M059J (cell line): ENCODE data around the gene KRBA2.

DNA sequence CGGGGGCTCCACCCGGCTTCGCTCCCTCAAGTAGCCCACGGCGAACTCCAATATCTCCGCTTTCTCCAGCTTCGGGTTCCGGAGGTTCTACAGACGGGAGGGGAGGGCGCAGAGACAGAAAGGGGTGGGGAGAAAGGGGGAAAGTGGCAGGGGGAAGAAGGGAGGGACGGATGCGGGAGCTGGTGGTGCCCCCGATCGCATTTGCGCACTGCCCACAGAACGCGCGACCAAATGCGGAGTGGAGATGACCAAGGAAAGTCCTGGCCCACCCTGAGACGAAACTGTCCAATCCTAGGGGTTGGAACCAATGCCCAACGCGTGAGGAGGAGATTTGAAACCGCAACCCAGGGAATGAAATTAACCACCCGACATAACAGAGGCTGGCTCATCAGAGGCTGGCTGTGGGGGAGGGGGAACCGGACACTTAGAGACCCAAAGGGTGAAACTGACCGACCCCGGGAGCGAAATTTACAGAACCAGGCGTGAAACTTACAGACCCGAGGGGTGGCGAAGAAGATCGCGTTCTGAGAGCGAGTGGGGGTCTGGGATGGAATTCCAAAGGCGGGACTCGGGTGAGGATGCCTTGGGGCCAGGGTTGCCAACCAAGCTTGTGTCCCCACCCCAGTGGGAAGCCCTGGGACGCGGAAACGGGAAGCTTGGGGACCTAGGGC lies 1.4 kb downstream of the HES7 start:
- RAMPAGE, long total RNA, result no peak

DNA sequence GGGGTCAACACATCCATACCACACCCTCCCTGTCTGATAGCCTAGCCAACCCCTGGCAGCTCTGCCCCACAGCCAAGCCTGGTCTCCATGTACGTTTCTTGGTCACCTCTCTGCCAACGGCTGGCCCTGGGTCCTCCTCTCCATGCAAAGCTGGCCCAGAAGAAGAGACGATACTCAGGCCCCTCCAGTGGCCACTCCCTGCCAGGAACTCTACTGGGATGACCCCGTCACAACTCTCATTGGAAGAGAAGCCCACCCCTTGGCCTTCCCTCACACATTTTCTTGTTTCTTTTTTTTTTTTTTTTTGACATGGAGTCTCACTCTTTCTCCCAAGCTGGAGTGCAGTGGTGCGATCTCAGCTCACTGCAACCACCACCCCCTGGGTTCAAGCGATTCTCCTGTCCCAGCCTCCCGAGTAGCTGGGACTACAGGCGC lies 7.2 kb downstream of the PER1 start:
- RAMPAGE, long total RNA, result no peak

DNA sequence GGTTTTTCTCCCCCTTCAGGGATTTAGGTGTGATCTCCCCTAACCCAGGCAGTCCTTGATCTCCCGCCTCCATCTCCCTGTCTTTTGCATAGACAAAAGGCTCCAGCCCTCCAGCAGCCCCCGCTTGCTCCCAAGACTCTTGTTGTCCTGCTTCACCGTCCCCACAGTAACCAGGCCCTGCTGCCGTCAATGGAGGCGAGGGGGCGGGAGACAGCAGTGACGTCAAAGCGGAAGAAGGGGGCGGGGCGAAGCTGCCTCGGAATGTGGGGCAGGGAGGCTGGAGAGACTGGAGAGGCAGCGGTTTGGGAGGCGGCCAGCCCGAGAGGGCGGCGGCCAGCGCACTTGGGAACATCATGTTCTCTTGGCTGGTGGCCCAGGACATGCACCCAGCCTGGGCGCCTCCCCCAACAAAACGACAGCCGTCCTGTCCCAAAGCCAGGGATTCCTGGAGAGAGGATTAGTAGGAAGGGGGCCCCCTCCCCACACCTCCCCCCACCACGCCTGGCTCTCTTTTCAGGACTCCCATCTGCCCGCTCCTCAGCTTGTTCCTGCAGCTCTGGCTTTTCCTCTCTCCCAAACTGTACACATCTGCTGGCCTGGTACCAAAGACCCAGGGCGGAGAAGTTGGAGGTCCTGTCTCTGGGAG lies 2.0 kb upstream of the PER1 start:
- RAMPAGE, long total RNA, result no peak

GRCh38 chr17:8268460-8269129 lies 19.5 kb downstream of the PFAS start:
- RAMPAGE, long total RNA, result no peak

DNA sequence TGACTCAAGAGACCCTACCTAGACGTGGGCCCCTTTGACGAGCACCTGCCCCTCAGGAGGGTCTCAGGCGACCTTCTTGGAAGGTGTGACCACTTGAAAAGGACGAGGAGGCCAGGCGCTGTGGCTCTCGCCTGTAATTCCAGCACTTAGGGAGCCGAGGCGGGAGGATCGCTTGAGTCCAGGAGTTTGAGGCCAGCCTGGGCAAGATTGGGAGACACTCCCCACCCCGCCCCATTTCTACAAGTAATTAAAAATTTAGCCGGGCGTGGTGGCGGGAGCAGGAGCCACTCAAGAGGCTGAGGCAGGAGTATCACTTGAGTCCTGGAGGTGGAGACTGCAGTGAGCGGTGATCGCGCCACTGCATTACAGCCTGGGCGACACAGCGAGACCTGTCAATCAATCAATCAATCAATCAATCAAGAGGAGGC lies 412 bp upstream of the RANGRF start:
- RAMPAGE, long total RNA, result no peak

GRCh38 chr17:8359694-8360195 lies 16.8 kb downstream of the KRBA2 start:
- RAMPAGE, long total RNA, result no peak

DNA sequence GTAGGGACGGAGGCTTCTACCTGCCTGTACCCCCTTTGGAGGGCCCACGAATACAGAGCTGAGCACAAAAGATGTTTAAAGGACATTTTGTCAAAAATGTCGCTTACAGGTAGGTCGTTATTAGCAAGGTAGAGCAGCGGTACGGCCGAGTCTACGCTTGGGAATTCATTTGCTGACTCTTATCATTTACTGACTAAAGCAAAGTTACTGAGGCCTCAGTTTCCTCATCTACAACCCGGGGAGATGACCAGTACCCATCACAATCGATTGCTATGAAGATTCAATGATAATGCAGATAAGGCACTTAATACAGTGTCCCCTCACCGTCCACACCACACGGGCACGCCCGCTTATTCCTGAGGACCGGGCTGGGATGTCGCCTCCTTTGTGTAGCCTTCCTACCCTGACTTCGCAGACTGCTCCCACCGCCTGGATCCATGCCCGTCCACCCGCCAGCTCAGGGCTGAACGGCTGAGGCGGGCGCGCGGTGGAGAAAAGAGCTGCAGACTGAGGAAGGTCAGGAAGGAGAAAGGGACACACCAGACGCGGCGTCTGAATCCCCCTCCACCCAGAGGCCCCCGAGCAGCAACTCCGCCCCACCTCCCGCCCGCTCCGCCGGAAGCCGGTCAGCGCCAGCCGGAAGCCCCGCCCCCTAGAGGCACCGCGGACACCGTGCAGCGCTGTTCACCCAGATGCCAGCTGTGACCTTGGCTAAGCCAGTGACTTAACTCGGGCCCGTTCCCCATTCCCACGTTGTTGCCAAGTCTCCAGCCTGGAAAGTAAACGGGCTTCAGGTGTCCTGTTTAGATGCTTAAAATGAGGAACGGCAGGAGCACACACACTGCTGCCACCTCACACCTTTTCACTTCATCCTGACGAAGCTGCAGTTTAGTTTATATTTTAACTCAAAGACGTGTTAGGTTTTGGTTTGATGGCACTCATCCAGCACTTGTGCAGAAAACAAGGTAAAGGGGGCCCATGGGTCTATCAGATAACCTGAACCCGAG lies at the start of gene KRBA2:
TSS of gene KRBA2 (minus strand) at position 593 of the 1,007 bp plus-strand sequence.
- RAMPAGE, long total RNA, result no peak

- RAMPAGE, long total RNA, result no peak
Measured at GRCh38 chr17:8412851-8413371, 15.3 kb upstream of the RNF222 start.

DNA sequence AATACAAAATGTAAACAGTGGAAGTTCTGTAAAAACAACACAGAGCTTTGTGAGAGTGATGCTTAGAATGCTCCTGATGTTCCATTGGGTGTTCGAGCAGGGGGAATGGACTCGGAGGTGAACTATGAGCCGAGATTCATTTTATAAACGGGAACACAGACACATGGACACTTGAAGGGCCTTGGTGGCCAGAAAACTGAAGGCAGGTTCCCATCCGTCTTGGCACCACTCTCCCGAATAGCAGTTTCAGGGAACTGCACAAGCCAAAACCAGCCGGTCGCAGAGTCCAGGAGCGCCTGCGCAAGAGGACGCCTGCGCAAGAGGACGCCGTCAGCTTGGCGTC lies 302 bp upstream of the NDEL1 start:
- RAMPAGE, long total RNA, result no peak

DNA sequence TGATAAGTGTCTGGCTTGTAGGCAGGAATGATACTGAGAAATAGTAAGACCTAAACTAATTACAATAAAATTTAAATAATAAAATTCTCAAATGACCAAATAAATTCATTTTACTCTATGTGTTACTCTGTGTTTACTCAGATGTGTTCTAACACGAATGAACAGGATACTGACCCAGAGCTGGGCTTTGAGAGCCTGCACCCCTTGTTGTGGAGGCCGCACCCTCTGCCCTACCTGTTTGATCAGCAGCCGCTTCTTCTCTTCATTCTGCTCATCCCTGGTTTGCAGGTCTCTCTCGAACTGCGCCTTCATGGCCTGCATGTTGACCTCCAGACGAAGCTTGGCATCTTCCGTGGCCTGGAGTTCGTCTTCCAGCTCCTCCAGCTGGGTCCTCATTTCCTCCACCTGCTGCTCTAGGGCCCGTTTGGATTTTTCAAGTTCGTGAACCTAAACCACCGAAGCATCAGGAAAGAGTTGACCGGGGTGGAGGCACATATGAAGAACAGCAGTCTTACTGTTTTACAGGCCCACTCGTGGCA lies 54.5 kb downstream of the NDEL1 start:
- RAMPAGE, long total RNA, result no peak

- RAMPAGE, long total RNA, result no peak
Measured at GRCh38 chr17:8629047-8630293, 1.1 kb downstream of the MYH10 start.

DNA sequence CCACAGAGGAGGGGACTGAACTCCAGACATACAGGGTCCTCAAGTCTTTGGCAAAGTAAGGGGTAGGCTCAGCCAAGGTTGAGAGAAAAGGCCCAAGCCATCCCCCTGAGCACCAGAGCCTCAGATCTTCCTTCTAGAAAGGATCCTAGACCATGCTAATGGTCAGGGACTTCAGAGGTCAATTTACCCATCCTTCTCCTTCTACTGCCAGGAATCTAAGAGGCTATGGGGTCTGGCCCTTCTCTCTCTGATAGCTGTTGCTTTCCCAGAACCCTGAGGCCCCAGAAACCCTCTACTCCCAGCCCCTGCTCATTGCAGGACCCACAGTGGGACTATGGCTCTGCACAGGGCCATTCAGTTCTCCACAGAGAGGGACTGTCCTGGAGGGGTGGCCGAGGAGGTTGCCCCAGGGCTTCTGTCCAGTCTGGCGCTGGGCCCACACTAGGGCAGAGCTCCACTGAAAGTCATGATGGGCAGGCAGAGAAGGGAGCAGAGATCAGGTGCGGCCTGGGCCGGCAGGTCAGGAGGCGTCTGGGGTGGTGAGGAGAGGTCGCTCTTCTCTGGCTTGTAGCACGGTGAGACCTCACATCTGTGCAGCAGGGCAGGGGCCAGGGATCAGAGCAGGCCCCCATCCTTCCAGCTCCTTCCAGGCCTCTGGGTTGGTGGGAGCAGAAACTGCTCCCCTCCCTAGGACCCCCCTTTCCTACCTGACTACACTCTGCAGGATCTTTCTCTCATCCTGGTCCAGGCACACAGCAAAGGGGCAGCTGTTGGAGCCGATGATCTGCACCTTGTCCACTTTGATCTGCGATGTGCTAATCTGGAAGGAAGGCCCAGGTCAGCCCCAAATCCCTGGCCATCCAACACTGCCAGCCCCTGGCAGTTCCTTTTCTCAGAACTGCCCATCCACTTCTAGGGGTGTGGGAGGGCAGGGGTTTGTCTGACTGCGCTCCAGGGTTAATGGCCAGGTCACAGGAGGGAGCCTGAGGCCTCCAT lies 13.0 kb upstream of the PIK3R6 start:
- RAMPAGE, long total RNA, result no peak

DNA sequence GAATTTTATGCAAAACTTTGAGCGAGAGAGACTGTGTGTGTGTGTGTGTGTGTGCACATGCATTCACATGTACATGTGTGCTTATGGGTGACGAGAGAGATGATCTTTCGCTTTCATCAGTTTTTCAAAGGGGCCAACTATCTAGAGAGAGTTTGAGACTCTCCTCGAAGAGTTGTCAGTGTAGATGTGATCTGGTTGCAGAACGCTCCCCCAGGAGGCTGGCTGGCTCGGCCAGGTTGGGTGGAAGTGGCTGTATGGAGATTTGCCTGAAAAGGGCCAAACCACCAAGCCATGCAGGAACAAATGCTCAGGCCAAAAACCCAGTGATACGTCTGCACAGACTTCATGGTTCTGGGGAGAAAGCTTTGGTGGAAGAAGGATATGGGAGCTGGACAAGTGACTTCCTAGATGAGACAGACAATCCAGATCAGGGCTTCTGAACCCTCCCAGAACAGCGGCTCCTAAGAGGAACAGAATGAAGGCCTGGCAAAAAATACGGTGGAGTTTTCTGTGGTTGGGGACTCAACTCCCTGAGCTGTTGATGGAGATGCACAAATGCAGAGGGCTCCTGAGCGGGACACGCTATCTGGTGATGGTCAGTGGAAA lies 6.0 kb downstream of the PIK3R5 start:
- RAMPAGE, long total RNA, result no peak

DNA sequence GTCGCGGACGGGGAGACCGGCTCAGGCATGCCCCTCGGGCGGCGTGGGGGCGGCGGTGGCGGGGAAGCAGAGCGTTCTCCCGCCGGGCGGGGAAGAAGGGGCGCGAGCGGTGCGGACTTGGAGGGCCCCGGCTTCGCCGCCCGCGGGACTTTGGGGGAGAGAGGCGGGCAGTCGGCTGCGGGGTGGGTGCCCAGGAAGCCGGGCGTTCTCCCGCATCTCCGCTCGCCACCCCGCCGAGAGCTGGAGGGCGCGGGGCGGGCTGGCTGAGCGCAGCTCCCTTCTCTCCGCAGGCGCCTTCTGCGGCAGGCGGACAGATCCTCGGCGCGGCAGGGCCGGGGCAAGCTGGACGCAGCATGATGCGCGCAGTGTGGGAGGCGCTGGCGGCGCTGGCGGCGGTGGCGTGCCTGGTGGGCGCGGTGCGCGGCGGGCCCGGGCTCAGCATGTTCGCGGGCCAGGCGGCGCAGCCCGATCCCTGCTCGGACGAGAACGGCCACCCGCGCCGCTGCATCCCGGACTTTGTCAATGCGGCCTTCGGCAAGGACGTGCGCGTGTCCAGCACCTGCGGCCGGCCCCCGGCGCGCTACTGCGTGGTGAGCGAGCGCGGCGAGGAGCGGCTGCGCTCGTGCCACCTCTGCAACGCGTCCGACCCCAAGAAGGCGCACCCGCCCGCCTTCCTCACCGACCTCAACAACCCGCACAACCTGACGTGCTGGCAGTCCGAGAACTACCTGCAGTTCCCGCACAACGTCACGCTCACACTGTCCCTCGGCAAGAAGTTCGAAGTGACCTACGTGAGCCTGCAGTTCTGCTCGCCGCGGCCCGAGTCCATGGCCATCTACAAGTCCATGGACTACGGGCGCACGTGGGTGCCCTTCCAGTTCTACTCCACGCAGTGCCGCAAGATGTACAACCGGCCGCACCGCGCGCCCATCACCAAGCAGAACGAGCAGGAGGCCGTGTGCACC lies 993 bp downstream of the NTN1 start:
- RAMPAGE, long total RNA, result no peak

DNA sequence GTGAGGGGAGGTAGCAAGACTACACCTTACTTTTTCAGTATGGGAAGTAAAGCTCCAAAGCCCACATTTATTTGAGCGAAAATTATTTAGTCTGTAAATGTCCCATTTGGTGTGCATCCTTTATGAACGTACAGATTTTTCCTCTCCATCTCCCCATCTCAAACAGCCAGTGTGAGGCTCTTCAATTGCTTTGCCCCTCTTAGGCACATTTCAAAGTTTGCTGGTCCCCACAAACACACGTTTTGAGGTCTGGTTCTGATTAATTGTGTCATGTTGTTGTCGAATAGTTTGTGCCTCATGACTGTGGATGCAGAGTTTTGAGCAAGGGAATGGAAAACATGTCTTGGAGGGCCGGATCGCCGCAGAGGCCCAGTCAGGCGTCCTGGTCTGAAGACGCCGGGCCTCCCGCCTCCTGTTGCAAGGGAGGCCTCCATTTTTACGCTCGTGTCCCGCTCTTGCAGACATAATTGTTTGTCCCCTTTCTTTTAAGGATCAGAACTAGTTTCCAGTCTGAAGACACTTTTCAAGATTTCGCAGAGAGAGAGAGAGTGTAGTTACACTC lies 3.1 kb downstream of the NTN1 start:
- RAMPAGE, long total RNA, result no peak

GRCh38 chr17:9170625-9171660 lies 149.6 kb downstream of the NTN1 start:
- RAMPAGE, long total RNA, result no peak

- RAMPAGE, long total RNA, result no peak
Measured at GRCh38 chr17:9645585-9645832, 192 bp downstream of the USP43 start.

DNA sequence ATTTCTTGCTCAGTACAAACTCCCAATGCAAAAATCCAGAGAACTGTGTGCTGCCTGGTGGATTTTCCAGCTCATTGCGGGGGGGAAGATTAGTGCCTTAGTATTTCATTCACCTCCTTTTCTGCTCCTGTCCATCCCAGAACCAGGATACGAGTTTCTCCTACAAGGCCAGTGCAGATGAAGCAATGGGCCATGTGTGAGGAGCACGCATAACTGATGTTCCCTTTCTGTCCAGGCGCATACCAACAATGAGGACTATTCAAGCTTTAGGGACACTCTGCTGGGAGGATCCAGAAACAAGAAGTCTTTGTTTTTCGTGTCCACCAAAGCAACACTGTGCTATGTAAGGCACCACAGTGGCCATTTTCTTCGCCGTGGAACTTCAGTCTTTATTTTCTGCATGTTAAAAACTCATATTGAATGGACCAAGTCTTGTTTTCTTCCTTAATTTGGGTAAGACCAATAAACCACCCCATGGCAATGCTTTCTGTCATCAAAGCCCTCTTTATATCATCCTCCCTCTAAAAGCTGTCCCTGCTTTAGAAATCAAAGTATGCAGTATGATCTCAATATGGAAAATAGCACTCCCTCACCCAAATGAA lies 143.9 kb upstream of the RCVRN start:
- RAMPAGE, long total RNA, result no peak

- RAMPAGE, long total RNA, result no peak
Measured at GRCh38 chr17:10063462-10064644, 134.6 kb downstream of the GAS7 start.

DNA sequence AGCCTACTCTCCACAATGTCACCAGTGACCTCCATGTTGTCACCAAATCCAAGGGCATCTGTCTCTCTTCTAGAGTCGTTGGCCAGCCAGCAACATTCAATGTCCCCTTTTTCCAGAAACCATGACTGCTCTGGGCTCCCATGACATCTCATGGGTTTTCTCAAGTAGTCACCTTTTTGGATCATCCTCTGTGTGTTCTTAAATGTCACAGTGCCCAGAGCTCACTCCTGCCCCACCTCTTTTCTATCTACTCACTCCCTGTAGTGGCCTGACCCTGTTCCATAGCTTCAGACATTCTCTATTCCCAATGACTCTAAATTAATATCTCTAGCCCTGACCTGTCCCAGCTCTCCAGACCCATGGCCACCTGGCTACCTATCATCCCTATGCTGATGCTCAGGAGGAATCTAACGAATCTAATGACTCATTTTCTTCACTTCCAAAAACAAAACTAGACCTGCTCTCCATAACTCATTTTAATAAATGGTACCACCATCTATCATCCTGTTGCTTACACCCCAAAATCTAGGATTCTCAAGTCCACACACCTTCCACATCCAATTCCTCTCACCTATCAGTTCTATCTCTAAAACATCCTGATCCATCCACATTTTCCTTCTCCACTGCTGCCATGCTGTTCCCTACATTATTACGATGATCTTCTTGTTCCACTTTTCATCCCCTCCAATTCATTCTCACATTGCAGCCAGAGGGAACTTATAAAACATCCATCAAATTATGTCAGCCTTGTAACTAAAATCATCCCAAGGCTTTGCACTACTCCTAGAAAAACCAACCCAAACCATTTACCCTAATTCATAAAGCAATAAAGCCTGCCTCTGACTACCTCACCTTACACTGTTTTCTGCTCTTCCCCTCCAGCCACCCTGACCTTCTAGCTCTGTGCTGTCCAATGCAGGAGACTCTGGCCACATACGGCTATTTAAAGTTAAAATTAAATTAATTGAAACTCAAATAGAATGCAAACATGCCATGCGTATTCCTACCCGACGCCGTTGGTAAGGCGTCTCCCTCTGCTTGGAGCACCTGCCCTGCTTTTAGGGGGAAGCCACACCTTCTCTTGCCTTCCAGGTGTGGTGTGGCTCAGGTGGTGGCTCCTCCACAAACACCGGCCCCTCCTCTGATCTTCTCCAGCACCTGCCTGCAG lies 93.8 kb downstream of the GAS7 start:
- RAMPAGE, long total RNA, result no peak